Left common carotid artery plus branches (tissue), 1 donor: ENCODE measurements around a stretch of chr1.

DNA sequence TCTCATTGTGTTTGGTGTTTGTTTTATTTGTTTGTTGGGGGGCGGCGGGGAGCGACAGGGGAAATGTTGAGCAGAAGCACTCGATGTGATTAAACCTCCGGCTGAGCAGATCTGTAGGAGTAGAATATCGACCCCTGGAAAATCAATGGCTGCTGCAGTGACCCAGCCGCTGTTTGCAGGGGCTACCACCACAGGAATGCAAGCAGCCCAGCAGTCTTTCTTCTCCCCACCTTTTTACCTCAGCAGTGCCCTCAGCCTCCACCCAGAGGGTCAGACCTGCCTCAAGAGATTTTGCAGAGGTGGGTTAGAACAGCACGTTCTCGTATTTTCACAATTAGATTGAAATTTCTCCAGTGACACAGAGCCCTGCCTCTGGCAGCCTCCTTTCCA, 38.4 kb upstream of the PIGV start:
- PRO-cap = no peak

DNA sequence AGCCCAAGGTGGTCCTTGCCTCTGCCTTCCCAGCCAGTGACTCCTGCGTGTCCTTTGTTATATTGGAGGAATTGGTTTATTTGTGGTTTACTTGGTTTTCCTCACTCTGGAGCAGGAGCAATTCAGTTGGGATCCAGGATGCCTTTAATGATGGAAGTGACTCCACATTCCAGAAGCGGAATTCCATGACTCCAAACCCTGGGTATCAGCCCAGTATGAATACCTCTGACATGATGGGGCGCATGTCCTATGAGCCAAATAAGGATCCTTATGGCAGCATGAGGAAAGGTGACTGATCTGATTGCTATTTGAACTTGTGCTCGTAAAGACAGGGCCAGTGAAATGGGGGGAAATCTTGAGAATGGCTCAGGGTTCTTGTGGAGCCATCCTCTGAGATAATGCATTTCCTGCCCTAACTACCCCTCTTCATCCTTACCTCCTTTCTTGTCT, 15.0 kb upstream of the PIGV start:
- PRO-cap = no peak

DNA sequence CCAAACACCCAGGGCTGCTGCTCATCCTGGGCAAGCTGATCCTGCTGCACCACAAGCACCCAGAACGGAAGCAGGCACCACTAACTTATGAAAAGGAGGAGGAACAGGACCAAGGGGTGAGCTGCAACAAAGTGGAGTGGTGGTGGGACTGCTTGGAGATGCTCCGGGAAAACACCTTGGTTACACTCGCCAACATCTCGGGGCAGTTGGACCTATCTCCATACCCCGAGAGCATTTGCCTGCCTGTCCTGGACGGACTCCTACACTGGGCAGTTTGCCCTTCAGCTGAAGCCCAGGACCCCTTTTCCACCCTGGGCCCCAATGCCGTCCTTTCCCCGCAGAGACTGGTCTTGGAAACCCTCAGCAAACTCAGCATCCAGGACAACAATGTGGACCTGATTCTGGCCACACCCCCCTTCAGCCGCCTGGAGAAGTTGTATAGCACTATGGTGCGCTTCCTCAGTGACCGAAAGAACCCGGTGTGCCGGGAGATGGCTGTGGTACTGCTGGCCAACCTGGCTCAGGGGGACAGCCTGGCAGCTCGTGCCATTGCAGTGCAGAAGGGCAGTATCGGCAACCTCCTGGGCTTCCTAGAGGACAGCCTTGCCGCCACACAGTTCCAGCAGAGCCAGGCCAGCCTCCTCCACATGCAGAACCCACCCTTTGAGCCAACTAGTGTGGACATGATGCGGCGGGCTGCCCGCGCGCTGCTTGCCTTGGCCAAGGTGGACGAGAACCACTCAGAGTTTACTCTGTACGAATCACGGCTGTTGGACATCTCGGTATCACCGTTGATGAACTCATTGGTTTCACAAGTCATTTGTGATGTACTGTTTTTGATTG, 7.6 kb upstream of the PIGV start:
- PRO-cap = no peak

- PRO-cap = no peak
Measured at GRCh38 chr1:26784533-26785108, 3.1 kb upstream of the PIGV start.

DNA sequence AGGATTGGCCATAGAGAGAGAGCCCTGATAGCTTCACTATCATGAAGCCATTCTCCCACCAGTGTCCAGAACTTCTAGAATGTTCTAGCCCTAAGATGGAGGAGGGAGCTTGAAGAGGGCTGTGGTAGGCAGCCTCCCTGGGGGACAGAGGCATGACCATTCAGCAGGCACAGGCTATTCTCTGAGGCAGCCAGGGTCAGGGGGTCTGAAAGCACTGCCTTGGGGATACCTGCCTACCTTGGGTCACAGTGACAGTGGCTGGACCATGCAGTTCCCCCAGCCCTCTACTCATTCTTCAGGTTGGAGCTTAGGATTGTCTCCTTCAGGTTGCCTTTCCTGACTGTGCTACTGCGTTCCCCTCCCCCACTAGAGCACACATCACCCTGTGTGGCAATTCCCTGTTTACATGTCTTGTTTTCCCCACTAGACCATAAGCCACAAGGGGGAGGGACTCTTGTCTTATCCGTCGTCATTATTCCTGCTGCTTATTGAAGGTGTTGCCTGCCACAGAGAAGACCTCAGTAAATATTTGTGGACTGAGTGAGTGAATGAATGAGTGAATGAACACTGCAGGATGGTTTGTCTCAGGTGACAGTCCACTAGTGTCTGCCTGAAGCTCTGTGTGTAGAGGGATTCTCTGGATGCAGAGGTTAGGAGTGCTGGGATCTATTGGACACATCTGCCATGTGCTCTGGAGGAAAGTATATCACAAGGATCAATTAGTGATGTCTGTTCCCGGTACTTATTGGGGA, 5.2 kb downstream of the ZDHHC18 start:
- PRO-cap = no peak

DNA sequence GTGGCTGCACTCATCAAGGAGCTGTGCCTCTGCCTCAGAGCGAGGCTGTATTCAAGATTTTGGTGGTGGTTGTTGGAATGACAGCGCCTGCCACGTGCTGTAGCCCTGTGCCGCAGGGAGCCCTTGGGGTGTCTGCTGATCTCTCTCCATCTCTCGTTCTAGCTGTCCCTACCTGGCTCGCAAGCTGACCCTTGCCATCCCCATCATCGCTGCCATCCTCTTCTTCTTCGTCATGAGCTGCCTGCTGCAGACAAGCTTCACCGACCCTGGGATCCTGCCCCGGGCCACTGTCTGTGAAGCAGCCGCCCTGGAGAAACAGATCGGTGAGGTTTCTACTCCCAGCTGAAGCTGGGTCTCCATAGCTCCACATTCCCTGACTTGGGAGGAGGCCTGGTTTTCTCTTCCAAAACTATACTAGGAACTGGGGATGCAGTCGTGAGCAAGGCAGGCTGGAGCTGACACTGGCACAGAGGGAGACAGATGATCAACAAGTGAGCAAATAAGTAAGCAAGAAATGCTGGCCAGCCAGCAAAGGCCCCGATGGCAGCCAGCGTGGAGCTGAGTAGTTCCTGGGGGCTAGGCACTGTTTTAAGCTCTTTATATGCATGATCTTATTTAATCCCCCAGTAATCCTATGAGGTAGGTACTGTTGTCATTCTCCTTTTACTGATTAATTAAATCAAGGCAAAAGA, 5.9 kb downstream of the ZDHHC18 start:
- PRO-cap = no peak

DNA sequence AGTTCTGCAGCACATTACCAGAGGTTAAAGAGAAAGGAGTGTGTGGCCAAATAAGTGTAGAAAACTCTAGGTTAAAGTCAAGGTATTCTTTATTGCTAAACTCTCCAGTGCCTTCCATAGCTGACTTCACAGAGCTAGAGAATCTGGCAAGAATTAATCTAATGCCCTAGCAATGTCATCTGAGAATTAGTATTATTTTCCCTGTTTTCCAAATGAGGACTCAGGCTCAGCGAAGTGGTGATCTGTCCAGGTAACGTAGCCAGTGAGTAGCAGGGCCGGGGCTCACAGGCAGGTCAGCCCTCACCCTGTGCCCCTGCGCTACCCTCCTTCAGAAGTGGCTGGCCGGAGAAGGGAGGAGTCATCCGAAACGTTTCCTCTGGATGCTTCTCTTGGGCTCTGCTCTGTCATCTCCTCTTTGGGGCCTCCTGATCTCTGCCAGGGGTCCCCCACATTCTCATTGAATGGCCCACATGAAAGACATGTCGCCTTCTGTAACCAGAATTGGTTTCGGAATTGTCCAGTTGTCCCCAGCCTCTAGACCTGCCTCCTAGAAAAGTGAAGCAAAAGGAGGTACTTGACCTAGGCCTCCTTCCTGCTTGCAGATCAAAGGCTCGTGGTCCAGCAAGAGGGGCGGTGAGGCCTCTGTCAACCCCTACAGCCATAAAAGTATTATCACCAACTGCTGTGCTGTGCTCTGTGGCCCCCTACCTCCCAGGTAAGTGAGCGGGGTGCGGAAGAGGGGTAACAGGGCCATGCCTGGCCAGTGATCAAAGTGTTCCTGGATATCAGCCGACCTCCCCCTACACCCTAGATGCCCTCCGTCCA, 10.6 kb upstream of the SFN start:
- PRO-cap = no peak

GRCh38 chr1:26855471-26856103, 7.4 kb upstream of the SFN start:
- PRO-cap = no peak

DNA sequence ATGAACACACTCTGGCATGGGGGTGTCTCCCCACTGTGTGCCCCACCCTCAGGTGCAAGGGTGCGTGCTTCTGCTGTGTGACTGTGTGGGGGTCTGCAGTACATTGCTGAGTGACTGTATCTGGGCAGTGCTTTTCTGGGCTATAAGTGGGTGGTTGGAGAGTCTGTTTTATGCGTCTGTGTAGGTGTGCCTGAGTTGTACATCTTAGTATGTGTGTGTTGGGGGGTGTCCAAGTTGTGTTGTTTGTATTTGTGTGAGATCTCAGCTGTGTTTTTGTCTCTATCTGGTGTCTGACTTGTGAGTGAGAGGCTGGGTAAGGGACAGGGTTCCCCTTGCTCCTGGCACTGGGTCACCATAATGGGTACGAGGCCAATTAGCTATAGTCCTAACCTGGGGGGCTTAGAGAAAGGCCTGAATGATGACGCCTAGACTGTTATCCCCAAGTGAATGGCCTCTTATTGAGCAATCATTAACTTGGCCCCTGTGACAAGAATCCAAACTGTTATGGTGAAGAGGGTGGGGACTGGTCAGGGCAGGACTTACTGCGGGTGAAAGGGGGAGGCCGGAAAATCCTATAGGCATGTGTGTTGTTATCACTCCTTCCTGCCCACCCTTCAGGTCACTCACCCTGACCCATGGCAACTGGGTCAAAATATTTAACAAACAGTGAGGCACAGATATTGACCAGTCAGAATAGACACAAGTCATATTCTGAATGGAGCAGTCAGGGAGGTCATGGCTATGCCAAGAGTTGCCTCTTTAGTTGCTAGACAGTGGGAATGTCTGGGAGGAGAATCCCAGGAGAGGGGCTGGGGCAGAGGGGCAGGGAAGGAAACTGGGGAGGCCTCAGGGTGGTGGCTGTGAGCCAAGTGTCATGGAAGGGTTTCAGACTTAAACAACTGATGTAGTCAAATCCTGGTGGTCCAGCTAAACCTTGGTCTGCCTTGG, 3.4 kb downstream of the NR0B2 start:
- PRO-cap = no peak

DNA sequence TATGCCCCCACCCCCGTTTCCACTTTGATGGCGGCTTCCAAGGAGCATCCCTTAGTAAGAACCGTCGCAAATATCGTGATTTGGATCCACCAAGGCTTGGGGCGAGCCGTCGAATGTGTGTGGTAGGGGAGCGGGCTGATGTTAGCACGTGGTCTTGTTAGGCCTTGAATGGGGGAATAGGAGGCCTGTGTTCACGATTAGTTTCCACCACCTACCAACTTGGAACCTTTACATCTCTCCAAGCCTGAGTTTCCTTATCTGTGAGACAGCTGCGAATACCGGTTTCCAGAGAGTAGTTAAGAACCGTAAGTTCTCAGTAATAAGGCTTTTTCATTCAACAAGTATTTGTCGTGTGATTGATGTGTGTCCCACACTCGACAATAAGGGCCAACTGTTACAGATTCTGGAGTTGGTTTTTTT, 655 bp downstream of the NUDC start:
- PRO-cap = no peak

- PRO-cap = no peak
Measured at GRCh38 chr1:26922608-26922947, 1.0 kb downstream of the NUDC start.

DNA sequence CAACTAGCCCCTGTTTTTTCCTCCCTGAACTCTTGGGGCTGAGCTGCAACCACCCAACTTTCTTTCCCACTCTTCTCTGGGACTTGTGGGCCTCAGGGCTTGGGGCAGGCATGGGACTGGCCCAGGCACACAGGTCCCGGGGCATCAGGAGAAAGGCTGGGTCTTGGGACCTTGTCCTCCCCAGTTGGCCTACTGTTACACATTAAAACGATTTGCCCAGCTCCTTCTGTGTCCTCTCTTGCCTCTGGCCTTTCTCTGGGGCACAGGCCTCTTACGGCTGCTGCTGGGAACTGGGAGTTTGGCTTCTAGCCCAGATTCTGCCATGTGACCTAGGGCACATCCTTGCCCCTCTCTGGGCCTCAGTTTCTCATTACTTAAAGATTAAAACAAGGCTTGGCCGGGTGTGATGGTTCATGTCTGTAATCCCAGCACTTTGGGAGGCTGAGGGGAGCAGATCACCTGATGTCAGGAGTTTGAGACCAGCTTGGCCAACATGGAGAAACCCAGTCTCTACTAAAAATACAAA, 14.0 kb downstream of the KDF1 start:
- PRO-cap = no peak

DNA sequence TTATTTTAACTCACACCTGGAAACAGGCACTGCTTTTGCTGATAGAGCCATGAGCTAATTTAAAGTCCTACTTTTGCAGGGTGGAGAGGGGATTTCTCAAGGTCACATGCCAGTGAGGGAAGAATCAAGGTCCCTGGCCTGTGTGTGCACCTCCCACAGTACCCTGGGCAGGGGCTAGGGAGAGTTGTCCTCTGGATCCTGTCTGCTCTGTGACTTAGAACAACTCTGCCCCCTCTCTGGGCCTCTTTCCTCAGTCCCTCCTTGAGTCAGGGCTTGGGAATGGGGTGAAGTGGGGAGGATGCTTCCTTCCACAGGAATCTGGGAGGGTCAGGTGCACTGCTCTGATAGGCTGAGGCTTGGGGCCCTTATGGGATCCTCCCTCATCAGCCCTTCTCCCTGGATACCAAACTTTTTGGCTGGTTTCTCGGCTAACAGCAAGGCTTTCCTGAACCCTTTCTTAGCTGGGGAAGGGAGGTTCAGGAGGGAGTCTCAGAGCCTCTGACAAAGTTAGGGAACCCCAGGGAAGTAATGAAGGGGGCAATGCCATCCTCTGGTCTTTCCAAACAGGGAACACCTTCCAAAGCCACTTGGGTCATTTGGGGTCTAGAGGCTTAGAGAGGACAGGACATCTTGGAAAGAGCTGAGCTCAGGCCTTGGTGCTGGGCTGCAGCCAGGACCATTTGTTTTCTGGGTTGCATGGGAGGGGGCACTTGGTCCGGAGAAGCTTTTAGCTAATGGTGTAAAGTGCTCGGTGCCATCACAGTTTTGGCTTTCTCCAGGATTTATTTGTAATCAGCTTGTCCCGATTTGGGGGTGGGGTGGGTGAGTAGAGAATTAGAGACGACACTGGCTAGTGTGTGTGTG, 2.7 kb downstream of the TRNP1 start:
- PRO-cap = no peak

DNA sequence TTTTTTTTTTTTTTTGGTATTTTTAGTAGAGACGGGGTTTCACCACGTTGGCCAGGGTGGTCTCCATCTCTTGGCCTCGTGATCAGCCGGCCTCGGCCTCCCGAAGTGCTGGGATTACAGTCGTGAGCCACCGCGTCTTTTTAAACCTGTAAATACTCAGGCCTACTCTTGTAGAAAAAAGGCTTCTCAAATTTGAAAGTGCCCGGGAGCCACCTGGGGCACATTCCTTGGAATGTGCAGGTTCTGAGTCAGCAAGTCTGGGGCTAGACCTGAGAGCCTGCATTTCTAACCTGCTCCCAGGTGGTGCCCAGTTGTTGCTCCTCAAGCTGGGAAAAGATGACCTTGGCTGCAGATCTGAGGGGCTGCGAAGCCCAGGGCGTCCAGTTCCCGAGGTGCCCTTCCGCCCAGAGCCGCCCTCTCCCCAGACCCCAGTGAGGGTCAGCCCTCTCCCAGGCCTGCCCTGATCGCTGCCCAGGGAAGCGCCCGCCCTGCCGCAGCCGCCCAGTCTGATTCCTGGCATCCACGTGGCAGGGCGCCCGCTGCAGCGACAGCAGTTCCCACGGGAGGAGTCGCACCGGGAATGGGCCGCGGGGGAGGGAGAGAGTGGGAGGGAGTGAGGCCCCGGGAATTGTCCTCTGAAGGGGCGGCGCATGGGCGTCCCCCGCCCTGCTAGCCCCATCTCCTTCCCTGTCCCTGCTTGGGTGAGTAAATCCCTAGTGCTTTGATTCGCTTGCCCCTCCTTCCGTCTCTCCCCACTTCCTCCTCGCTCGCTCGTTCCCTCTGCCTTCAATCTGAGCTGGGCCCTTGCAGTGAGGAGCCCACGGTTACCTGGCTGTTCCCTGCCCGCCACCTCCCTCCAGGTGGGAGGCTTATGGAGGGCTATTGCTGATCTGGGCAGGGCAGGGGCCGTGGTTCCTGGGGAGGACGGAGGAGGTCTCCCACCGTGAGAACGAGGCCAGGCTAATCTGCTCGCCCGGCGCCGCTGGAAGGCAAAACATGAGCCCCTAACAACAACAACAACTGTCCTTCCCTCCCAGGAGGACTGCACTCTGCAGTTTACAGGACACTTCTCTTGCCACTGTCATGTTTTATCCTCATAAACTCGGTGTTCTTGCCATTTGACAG, 18.8 kb upstream of the TENT5B start:
- PRO-cap = bidirectional peak, plus-strand start at position 755 of the sequence, minus-strand start at position 515 of the sequence

DNA sequence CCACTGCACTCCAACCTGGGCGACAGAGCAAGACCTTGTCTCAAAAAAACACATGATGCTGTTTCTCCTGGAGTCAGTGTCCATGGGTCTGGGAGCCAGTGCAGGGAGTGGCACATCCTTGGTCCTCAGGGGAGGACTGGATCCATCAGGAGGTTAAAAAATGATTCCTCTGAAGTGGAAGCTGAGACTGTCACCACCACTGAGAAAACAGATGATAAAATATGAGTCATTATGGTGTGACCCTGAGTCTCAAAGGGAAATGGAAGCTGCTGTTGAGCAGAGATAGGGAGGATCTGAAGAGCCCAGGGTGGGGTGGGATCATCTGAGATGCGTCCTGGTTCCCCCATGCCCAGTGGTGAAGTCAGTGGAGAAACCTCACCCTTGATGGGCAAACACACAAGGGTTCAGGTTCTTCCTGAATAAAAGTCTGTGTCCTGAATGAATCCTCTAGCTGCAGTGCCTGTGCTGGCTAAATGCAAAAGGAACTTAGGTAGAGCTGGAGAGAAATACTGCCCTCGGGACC, 61.6 kb upstream of the TENT5B start:
- PRO-cap = no peak

GRCh38 chr1:27122548-27123162, 32.3 kb downstream of the SLC9A1 start:
- PRO-cap = no peak

- PRO-cap = no peak
Measured at GRCh38 chr1:27137822-27138307, 17.1 kb downstream of the SLC9A1 start.

DNA sequence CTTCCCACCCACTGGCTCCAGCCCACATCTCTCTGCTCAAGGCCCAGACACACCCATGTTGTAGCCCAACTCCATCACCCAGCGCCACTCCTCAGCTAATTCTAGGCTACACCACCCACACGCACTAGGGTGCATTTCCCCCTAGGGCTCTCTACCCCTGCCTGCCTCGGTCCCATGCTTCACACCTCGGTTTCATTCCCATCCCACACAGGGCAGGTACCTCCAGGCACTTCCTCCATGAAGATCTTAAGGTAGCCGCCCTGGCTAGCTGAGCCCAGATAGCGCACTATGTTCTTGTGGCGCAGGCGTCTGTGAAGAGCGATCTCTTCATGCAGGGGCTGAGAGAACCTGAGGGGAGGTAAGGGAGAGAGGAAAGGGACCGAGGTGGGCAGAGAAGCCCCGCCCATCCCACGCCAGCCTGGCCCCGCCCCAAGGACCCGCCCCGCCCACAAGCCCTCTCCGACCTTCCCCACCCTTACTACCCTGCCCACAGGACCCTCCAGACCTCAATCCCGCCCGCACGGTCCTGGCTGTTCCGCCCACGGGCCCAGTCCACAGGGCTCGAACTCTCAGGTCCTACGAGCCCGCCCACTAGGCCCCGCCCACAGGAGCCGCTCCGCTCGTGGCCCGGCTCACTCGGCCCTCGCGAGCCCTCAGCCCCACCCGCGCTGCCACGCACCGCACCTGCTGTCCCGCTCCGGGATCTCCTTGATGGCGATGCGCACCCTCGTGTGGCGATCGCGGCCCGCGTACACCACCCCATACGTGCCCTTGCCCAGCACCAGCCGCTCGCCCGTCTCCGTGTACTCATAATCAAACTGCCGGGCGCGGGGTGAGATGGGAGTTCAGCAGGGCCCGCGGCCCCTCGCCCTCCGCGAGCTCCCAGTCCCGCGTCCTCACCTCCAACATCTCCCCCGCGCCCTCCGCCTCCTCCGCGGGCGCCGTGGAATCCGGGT, 6.5 kb downstream of the MAP3K6 start:
- PRO-cap = no peak

DNA sequence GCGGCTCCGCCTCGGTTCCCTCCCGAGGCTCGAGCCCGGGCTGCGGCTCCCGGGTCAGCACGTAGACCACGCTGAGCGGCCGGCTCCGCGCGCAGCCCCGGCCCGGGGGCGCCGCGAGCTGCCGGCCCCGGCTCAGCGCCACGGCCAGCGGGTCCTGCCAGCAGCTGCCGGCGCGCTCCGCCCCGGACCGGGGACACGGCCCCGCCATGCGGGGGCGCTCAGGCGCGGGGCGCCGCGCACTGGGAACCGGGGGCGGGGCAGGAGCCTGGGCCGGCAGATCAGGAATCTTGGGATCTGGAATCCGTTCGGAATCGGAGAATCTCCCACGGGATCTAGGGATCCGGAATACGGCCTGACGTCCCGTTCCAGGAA, 385 bp downstream of the MAP3K6 start:
- PRO-cap = bidirectional peak, plus-strand start at position 221 of the sequence, minus-strand start at position 189 of the sequence

DNA sequence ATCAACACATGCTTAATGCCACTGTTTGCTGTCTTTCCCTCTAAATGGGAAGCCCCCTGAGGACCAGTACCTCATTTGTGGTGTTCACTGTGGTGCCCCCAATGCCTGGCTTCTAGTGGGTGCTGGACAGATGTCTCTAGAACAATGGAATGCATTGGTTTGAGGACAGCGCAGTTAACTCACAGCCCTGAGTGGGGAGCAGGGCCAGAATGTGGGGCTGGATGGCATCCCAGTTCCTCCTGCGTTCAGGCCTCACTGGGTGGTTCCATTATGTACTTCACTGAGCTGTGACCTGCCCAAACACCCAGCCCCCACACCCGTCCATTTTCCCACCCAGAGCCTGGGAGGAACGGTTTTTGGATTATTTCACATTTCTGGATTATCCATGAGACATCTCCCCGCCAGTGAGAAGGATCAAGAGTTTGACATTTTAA, 55.2 kb upstream of the WASF2 start:
- PRO-cap = no peak